ENCODE results near the genes SMAP2, FOXJ3, ZMYND12 and PPIH.

DNA sequence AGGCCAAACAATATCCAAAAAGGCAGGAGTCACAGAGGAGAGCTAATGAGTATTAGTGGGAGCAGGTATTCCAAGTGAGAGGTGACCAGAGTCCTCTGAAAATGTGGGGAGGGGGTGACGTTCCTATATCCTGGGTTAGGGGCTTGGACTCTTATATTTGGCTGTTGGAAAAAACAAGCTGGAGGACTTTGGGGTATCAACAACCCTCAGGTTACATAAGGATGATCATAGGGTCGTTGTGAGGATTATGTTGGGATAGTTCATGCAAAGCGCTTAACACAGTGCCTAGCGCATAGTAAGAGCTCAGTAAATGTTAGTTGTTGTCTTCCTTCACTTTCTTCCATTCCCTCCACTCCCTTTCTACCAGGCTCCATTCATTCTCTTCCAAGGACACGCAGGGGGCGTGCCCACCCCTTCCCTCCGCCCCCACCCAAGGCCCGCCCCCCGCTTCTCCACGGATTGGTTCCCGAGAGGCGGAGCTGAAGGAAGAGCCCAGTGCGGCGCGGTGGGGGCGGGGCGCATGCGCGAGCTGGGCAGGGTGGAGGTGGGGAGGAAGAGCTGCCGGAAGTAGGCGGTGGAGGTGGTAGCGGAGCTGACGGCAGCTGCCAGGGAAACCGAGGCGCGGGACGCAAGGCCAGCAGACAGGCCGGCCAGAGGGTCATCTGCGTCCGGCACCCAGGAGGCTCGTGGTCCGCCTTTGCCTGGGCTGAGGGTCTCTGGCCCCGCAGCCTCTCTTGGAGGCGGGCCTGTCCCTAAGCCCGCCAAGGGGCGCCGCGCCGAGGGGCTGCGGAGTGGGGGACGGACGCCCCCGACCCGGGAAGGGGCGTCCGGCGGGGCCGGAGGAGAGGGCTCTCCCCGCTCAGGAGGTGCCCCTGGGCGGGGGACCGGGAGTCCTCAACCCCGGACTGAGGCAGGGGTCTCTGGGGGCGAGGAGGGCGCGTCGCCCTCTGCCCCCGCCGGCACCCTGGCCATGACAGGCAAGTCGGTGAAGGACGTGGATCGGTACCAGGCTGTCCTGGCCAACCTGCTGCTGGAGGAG lies at the start of gene SMAP2:
SMAP2 (plus strand) TSS at position 577 of the 1,039 bp plus-strand sequence.
- PRO-cap, 2 experiments, result peak in 2 of 2 experiments; most common plus-strand start position 570 of the sequence (in 2)

DNA sequence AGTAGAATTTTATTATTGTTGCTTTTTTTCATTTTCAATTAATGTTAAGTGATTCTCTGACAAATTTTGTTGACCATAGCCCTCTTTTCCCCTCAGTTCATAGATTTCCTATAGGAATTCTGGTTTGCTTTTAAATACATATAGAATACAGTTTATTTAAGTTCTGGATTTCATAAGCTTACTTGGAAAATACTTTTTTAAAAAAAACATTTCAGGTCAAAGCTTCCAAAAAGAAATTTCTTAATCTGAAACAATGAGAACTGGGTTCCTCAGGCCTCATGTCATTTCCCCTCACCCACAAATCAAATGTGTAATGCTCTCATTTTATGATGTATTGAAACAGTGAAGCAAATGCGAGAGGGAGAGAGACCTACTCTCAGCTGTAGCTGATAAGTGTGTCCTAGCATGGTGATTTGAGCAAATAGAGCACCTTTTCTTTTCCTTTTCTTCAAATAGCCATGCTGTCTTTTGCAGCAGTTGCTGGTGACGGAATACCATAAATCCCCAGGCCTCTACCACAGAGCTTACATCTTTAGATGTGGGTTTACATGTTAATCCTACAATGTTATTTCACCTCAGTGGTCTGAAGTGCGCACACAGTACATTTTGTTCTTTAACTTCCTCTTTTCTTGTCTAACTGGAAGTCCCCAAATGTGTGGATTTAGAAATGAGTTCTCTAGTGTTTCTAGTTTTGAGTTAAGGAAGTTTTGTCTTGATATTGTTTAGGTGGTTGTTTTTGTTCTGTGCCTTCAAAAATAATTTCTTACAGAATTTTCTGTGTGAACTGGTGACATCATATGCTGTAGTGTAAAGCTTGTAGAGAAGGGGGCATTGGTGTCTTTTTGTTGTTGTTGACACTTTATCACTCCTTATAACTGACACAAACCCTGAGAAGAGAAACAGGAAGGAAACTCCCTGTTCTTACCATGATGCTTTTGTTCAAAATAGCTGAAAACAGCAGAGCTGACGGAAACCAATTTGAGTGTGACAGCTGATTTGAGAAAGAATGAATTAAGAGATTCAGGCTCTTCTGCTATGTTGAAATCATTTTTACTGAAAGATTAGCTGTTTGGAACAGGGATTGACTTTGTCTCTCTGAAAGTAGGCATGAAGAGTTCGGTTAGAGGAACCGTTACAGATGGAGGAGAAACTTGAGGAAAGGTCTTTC lies 12.1 kb downstream of the SMAP2 start:
- PRO-cap, 2 experiments, result no peak in any of the 2 experiments

DNA sequence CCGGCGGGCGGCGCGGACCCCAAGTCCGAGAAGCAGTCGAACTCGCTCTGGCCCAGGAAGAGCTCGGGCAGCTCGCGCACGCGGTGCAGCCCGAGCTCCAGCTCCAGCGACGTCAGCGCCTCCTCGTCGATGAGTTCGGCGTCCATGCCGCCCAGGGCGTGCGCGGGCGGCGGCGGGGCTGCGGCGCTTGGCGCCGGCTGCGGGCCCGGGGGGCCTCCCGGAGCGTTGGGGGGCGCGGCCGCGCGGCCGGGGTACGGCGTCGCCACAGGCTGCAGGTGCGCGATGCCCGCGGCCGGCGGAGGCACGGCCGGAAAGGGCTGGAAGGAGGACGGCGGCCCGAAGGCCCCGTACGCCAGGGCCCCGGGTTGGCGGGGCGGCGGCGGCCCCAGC lies 579 bp downstream of the CITED4 start:
- PRO-cap, 2 experiments, result peak in 2 of 2 experiments; most common plus-strand start position 129 of the sequence (in 1); most common minus-strand start position 114 of the sequence (in 1)

DNA sequence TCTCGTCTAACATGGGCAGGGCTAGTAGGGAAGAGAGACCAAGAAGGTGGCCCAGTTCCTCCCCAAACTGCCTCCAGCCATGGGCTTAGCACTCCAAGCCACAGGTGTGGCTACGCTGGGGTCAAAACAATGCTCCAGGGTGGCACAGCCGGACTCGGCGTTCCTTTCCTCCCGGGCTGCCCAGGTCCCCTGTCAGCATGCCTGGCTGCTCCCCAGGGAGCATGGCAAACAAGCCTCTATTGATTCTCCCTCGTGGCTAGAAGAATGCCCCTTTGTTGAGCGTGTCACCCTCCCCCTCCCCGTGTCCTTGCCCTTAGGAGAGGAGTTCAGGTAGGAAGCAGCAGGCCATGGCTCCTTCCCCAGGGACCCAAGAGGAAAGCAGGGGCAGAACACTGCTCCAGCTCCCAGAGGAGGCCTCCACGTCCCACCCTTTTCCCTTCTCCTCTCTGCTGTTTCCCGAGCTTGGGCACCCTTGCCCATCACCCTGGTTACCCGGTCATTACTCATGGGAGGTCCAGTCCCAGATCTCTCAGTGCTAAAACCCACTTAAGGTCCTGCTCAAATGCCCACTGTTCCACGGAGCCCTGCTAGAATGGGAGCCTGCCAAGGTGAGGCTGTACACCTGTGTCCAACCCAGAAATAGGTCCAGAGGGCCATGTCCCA lies 57.4 kb upstream of the CITED4 start:
- PRO-cap, 2 experiments, result peak in 1 of 2 experiments; most common plus-strand start position 323 of the sequence (in 1); most common minus-strand start position 179 of the sequence (in 1)

- PRO-cap, 2 experiments, result no peak in any of the 2 experiments
Measured at GRCh38 chr1:41001921-41002522, 19.5 kb downstream of the SLFNL1 start.

DNA sequence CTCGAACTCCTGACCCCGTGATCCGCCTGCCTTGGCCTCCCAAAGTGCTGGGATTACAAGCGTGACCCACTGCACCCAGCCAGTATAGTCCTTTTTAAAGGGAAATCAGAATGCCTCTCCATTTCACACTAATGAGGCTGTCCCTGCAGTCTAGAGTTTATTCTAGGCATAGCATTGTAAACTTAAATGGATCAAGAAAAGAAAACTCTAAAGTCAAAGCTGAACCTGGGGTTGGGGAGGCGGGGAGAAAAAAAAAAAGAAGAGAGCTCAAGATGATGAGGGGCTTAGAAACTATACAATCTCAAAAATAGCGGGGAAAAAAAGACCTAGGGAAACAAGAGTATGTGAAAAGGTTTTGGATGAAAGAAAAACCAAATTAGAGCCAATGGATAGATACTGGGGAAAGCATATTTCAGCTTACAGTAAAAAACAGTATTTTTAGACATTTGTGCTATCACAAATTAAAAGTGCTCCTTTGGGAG lies 79.3 kb upstream of the SLFNL1 start:
- PRO-cap, 2 experiments, result no peak in any of the 2 experiments

DNA sequence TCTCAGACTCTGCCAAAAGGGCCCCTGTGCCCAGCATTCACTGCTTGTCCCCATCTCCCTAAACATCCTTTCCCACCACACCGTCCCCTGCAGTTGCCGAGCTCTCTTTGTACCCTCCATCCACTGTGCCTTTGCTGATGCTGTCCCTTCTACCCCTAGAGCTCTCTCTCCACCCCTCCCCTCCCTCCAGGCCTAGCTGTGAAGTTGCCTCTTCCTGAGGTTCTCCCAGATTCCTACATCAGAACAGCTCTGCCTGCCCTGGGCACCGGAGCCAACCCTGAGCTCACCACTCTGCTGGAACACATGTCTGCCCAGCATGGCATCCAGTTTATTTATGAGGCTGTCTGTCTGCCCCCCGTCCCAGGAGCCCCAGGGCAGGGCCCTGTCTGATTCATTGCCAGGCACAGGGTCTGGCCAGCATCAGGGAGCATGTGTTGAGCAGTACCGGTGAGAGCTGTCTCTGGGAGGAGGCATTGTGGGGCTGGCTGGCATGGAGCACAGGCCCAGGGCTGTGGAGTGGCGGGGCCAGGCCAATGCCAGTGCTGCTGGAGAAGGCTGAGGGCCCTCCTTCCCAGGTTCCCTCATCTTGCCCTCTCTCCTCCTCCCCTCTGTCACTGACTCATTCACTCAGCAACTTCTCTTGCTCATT lies 28.8 kb downstream of the EDN2 start:
- PRO-cap, 2 experiments, result no peak in any of the 2 experiments

GRCh38 chr1:41495965-41496542 lies 11.6 kb upstream of the EDN2 start:
- PRO-cap, 2 experiments, result peak in 2 of 2 experiments; most common plus-strand start chr1:41496435 (in 2); most common minus-strand start chr1:41496256 (in 1)

DNA sequence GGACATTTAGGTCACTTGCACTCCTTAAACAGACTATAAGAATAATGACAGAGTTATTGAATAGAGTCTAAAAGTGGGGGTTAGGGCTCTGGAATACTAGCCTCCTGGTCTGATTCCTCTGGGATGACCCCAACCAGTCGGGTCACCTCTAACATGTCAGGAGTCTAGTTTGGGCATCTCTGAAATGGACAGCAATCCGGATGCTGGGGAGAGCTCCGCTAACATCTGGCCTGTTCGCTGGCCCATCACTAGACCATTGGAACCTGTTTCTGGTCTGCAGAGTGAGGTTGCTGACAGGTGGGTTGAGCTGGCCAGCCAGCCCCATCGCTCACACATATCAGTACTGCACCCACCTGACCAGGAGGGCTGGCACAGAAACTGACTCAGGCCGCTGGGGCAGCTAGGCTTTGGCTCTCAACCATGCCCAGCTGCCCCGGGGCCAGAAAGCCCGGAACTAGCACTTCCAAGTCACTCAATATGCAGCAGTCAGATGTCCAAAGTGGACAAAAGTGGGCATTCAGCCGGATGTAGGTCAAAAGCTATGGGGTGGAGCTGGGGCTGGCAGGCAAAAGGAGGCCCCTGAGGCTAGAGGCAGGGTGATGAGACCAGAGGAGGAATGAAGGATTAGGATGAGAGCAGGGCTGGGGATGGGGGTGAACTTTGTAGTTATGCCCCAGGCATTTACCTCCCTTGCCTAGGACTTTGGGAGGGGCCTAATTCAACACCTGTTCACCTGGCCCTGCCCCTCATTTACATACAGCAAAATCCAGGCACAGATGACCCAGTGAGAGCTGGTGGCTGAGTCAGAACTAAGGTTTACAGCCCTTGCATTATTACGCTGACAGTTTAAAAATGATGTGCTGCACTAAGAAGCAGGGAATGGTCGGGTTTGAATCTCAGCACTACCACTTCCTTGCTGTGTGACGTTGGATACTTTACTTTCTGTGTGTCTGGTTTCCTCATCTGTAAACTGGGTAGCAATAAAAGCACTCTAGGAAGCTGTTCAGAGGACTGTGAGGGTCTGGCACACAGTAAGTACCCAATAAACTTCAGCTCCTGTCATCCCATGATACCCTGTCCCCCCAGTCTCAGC lies 30.7 kb upstream of the EDN2 start:
- PRO-cap, 2 experiments, result no peak in any of the 2 experiments

DNA sequence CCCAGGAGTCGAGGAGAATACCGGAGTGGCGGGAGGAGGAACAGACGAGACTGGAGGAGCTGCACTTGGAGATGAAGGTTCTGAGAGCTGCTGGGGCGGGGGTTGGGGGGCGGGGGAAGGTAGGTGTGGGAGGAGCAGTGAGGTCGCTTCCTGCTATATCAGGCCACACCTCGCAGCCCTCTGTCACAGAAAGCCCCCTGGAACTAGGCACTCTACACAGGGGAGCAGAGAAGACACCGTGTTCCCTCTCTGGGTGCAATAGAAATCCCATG lies 155.6 kb upstream of the EDN2 start:
- PRO-cap, 2 experiments, result no peak in any of the 2 experiments

GRCh38 chr1:41751654-41752509 lies 166.8 kb downstream of the HIVEP3 start:
- PRO-cap, 2 experiments, result no peak in any of the 2 experiments

DNA sequence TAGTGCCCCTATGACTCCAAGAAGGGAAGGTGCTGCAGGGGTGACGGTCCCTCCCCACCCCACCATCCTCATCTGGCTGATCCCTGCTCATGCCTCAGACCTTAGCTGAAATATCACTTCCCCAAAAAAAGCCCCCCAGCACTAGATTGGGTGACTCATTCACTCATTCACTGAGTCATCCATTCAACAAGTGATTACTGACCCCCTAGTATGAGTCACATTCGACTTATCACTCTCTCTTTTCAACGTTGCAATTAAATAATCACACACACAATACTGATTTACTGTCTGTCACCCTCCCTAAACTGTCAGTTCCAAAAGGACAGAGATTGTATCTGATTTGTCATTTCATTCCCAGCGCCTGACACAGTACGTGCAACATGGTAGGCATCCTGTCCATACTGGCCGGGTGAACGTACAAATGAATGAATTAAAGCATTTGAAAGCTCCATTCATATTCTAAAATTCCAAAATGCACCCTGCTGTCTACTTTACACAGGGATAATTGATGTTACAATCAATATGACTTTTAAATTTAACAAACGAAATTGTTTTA lies 48.5 kb downstream of the HIVEP3 start:
- PRO-cap, 2 experiments, result no peak in any of the 2 experiments

GRCh38 chr1:41955287-41956094 lies 36.8 kb upstream of the HIVEP3 start:
- PRO-cap, 2 experiments, result peak in 2 of 2 experiments; most common plus-strand start chr1:41955822 (in 2)

DNA sequence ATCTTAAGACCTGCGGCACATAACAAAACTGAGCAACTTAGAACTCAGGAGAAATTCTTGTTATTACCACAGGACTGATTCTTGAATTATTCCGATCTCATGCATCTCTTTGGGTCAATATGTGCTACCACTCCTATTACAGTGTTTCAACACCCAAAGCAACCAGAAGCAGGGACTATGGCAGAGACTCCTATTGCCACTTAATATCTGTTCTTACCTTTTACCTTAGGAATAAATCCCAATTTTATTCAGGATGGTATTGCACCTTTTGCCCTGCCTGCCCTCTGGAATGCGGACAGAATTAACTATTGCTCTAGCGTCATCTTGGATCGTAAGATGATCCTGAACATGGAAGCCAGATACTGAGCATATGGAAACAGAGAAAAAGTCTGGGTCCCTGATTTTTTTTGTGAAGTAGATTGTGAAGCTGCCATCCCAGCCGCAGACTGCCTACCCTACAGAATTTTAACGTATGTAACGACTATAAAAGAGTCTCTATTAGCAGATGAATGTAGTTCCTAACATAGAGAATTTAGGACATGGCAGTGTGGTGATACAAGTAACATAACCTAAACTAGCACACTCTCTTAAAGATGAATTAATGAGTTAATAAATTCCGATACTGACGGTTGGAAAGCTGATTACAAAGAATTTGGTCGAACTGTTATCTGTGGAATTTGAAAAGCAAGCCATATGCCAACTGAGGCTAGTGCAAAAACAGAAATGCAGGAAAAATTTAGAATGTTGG lies 51.2 kb downstream of the FOXJ3 start:
- PRO-cap, 2 experiments, result no peak in any of the 2 experiments

- PRO-cap, 2 experiments, result peak in 2 of 2 experiments; most common plus-strand start chr1:42334526 (in 2); most common minus-strand start chr1:42334513 (in 1)
Measured at GRCh38 chr1:42334143-42334634, 846 bp downstream of the FOXJ3 start.

GRCh38 chr1:42334893-42335750 lies at the start of gene FOXJ3:
Gene FOXJ3, minus strand, starts transcription at chr1:42335235.
- PRO-cap, 2 experiments, result peak in 2 of 2 experiments; most common plus-strand start chr1:42335656 (in 2); most common minus-strand start chr1:42335232 (in 2)

- PRO-cap, 2 experiments, result peak in 2 of 2 experiments; most common plus-strand start chr1:42456107 (in 2)
Measured at GRCh38 chr1:42455784-42456147, at the start of gene ZMYND12. Gene ZMYND12, minus strand, starts transcription at chr1:42456022.

GRCh38 chr1:42658173-42658633 lies at the start of gene PPIH:
Gene PPIH, plus strand, starts transcription at chr1:42658423.
- PRO-cap, 2 experiments, result peak in 2 of 2 experiments; most common plus-strand start chr1:42658423 (in 2); most common minus-strand start chr1:42658277 (in 2)

DNA sequence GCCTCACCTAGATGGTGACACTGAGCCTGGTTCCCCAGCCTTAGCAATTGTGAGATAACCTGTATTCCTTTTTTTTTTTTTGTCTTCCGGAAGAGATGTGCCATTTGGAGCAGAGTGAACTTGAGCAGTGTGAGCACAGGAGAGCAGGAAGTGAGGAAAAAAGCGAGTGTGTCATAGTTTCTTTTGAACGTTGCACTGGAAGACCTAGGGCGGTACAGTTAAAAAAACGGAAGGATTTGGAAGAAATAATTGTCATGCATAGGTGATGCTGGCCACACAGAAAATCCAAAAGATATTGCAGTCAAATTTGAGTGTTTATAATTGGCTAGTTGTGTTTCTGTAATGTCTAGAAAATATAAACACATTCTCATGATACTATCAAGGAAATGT lies 22.1 kb downstream of the YBX1 start:
- PRO-cap, 2 experiments, result no peak in any of the 2 experiments

GRCh38 chr1:42825145-42825860 lies 8.1 kb upstream of the SVBP start:
- PRO-cap, 2 experiments, result no peak in any of the 2 experiments

Measured in Colon Carcinoma Metastatic in the Brain (tissue), 2 donors.